ENCODE measurements around a stretch of chr9.

GRCh38 chr9:129981608-129982015, 61.4 kb downstream of the FNBP1 start:
- PRO-cap: no peak

GRCh38 chr9:130111709-130112143, 58.0 kb downstream of the GPR107 start:
- PRO-cap: no peak

- PRO-cap: bidirectional peak, plus-strand start at chr9:130128888, minus-strand start at chr9:130128855
These were observed 43.3 kb upstream of the NCS1 start for GRCh38 chr9:130128623-130129496.

GRCh38 chr9:130137012-130137492, 35.2 kb upstream of the NCS1 start:
- PRO-cap: no peak

GRCh38 chr9:130187017-130187802, 15.0 kb downstream of the NCS1 start:
- PRO-cap: unidirectional peak, minus-strand start at chr9:130187319

DNA sequence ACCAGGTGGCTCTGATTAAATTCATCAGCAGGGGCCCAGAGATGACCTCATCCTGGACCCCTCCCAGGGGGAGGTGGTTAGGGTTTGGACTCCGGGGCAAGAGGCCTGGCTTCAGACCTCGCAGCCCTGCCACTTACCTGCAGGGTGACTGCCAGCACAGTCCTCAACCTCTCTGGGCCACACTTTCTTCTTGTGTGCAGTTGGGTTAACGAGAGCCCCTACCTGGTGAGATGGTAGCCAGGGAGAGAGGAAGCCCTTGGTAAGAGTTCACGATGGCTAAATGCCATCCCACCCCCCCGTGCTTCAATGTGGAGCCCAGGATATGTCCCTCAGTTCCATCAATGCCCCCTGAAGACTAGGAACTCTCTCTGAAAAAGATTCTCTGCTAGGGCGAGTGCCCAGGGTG, 23.8 kb downstream of the HMCN2 start:
- PRO-cap: no peak

DNA sequence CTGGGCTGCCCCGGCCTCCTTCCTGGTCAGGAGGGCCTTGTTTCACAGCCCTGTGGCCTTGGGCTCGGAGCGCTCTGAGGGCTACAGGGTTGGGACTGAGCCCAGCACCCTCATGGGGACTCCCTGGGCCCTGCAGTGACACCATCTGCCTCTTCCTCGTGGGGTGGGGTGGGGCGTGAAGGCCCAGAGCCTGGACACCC, 78.1 kb downstream of the HMCN2 start:
- PRO-cap: no peak

- PRO-cap: no peak
These were observed 88.6 kb downstream of the HMCN2 start for GRCh38 chr9:130354189-130354579.

DNA sequence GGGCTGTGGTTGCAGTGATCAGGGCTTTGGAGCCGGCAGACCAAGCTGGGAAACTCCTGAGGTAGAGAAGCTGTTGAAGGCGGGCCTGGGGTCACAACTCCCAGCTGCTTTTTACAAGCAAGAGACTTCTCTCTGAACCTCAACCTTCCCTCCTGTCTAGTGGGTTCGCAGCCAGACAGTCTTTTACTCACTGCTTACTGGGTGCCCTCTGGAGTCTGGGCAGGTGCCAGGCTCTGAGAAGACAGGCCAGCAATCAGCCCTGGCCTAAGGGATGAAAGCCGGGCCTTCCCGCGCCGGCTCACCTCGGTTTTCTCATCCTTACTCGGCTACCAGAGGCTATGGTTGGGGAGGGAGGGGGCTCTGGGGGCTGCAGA, 683 bp upstream of the ASS1 start:
- PRO-cap: no peak

DNA sequence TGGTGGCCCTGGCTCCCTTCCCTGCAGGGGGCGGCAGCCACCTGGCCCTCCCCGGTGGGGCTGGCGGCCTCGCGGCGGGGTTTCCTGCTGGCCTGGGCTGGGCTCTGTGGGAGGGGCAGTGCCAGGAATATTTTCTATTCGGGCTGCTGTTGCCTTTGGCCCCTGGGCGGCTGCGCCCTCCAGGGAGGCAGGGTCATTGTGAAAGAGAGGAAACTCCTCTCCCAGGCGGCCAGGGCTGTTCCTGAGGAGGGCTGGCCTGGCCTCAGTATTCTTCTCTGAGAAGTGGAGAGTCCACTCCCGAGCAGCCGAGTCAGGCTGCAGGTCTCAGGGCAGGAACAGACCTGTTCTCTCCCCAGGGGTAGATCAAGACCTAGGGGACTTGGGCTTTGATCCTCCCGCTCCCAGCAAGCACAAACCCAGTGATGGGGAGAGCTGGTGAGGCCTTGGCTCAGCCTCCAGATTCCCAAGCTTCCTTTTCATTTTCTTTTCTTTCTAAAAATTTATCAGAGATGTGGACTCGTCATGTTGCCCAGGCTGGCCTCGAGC, 842 bp downstream of the ASS1 start:
- PRO-cap: no peak

- PRO-cap: no peak
These were observed 31.3 kb downstream of the ASS1 start for GRCh38 chr9:130476007-130476574.

DNA sequence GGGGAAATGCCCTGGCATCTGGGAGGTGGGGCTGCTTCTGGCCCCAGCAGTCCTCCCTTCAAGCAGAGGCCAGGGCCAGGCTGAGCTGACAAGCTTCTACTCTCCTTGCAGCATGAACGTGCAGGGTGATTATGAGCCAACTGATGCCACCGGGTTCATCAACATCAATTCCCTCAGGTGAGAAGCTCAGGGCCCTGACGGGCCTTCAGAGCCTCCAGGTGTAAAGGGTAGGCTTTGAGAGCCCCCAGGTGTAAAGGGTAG, 54.6 kb downstream of the ASS1 start:
- PRO-cap: no peak

DNA sequence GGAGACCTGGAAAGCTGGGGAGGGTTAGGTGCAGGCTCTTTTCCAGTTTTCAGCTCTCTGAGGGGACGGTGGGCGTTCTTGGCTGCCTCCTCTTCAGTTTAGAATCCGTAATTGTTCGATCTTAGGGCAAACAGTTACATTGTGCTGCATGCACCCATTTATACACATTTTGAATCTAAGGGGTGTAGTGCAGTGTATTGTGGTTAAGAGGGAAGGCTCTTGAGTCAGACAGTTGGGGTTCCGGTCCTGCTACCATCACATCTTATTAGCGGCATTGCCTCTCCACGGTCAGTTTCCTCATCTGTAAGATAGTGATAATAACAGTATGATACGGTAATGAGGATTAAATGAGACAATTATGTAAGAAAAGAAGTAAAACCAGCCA, 613 bp downstream of the EXOSC2 start:
- PRO-cap: no peak

DNA sequence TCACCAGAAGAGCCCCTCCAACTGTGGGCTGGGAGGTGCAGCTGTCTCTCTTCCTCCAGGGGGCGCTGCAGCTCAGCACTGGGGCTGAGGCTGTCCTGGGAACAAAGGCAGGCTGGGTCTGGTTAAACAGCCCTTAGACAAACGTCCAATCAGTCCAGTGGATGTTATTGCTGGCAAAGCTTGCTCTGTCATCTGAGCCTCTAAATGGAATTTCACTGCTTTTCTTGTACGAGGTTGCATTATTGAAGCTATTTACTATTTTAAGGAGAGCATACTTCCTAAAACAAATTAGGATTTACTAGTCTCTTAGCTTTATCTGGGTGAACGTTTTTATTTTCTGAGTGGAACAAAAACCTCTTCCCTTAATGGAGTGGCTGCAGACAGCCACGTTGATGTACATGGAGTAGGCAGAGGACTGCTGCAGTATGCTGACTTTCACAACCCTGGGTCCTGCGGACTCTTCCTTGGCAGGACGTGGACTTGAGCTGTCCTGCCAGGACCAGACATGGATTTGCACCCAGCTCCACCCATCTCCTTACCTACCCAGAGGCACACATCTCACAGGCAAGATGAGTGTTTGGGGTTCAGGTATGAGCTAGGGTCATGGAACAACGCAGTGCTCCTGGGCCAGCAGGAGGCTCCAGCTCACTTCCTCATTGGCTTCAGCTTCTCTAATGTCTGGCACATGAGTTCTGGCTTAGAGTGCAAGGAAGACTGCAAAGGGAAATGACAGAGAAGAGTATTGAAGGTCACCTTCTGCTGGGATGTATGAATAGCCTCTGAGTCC, 7.8 kb downstream of the EXOSC2 start:
- PRO-cap: no peak

DNA sequence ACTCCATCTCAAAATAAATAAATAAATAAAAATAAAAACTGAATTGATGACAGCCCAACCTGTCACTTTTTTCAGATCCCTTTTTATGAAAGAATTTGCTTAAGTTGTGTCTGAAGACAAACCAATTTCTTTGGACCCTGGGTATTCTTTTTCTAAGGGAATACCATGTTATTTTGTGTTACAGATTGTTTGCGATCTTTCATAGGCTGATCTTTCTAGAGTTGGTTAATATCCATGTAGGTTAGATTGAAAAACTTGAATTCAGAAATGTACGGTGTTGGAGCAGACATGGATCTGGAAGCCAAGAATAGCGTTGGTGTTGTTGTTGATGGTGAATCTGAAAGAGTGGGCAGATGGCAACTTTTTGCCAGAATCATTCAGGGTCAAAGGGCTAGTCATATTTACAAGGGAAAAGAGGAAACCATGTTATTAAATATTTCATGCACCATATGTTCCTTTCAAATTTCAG, 26.0 kb downstream of the EXOSC2 start:
- PRO-cap: no peak

DNA sequence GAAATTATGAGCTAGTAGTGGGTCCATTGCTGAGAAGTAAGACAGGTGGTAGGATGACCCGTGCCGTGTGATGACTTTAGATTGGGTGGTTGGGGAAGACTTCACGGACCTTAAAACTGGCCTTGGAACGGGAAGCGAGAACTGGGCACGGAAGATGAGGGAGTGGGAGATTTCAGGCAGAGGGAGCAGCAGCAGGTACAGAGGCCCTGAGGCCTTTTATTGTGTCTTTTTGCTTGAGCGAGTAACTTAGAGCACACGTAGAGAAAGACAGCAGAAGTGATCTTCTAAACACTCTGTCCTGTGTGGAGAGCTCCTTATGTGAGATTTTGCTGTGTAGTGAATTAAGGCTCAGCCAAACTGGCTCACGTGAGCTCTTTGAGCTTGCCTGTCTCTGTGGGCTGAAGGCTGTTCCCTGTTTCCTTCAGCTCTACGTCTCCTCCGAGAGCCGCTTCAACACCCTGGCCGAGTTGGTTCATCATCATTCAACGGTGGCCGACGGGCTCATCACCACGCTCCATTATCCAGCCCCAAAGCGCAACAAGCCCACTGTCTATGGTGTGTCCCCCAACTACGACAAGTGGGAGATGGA, 27.4 kb downstream of the ABL1 start:
- PRO-cap: no peak

DNA sequence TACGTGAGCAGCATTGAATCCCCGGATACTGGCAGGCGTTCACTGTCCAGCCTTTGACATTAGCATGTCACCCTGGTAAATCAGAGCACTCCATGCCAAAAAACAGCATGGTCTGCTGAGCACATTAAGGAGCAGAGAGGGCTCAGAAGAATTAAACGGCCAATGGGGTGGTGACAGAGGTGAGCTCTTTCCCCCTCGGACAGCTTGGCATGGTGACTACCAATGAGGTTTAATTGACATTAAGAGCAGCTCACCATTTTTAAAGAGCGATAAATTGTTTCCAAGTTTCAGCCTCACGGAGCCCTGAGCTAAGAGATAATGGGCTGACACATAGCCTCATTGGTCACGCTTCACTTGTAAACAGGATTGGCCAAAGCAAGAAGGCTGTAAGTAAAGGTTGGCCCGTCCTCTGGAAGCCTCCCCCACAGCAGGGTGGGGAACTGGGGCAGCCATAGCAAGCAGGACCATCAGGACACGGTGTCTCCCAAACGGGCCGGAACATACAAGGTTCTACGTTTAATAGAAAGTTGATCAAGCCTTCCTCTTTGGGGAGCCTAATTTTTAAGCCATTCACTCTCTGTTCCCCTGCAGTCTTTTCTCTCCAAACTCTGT, 26.0 kb downstream of the QRFP start:
- PRO-cap: no peak

GRCh38 chr9:131037203-131037775, 28.3 kb downstream of the LAMC3 start:
- PRO-cap: no peak

DNA sequence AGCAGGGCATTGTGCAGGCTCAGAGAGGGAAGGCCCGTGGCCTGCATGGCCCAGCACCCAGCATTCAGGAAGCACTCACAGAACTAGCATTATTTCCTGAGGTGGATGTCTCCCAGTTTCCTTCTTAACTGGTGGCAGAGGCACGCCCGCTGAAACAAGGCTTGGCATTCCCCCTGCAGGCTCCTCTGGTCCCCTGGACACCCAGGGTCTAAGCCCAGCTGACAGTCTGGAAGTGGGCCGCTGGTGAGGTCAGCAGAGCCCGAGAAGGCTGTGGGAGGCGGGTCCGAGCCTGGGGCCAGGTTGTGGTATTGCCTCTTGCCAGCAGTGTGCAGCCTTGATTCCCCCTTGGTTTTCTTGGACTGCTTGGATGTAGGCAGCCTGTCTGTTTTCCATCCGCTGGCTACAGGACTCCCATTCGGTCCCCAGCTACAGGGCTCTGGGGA, 1.5 kb downstream of the AIF1L start:
- PRO-cap: no peak

- PRO-cap: no peak
These were observed 12.2 kb downstream of the FAM78A start for GRCh38 chr9:131263977-131264629.